Astrocyte (in vitro differentiated cells and primary cell): Measurements from ENCODE around the gene TTC21A.

DNA sequence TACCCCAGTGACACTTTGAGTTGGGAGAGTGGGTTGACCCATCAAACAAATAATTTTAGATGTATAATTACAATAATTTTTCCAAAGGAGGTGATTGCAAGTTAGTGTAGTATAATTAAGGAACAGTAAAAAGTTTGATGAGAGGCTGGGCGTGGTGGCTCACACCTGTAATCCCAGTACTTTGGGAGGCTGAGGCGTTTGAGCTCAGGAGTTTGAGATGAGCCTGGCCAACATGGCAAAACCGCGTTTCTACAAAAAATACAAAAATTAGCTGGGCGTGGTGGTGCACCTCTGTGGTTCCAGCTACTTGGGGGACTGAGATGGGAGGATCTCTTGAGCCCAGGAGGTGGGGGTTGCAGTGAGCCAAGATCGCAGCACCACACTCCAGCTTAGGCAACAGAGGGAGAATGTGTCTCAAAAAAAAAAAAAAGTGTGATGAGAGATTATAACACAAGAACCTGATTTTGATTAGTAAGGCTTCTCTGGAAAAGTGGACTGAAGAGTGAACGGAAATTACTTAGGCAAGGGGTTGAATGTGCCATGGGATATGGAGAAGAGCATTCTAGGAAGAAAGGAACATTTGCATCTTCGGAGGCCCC lies 2.1 kb downstream of the EXOG start:
- PRO-cap: no peak
- RRBS, 2 experiments: no CpG with 5 or more reads among the region's 8 CpGs

DNA sequence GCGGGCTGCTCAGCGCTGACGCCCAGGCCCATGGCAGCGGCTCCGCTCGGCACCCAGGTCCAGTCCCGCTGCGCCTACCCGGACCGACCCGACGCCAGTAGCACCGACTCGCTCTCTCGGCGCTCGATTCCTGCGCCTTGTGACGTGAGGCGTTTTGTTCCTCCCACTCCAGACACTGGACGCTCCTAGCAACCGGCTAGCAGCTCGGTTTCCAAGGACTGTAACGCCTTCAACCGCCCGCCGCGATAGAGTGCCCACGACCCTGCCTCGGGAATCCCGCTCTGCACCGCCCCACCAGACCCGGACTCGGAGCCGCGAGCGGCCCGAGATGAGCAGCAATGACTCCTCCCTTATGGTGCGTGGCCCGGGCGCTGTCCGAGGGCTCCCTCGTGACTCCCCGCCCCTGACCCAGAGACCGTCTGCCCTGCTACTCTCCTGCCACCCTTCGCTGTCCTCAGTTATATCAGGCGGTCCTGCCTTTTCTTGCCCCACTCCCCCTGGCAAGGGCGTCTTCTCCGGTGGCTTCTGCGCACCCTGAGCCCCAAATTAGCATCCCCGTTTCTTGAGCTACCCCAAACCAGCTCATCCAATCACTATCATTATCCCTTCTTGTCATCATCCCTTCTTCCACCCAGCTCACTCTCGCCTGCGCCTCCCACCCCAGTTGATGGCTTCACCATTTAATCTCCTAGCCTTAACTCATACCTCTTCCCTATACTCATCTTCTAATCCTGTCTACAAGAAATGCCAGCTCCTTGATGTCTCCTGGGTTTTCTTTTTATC lies at the start of gene TTC21A:
TSS of gene TTC21A (plus strand) at position 171 of the 783 bp plus-strand sequence.
- PRO-cap: bidirectional peak, plus-strand start at position 171 of the sequence, minus-strand start at position 91 of the sequence
- RRBS, 2 experiments: 1 to 2% methylated on average over 8 to 21 of the region's 53 CpGs

DNA sequence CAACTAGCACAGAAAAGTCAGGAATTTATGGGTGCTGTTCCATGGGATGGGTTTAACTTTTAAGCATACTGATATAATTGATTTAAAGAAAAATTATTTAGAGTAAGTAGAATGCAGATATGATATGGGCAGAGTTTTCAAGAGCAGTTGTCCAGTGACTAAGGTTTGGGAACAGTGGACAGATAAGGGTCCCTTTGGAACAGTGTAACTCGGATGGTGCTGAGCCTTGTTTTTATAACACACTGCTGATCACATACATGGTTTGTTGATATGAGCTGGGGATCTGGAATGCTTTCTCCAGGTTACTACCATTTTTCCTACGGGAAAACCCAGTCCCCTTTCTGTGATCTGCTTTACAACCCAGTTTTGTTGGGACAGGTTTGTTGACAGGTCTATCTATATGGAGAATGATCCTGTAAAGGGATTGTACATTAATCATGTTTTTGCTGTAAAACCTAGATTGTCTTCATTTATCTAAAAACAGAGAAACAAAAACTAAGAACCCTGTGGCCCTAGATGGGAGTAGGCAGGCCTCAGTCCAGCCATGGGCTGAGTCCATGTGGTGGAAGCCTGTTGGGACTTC lies 13.4 kb downstream of the CSRNP1 start:
- PRO-cap: no peak
- RRBS, 2 experiments: no CpG with 5 or more reads among the region's 2 CpGs

DNA sequence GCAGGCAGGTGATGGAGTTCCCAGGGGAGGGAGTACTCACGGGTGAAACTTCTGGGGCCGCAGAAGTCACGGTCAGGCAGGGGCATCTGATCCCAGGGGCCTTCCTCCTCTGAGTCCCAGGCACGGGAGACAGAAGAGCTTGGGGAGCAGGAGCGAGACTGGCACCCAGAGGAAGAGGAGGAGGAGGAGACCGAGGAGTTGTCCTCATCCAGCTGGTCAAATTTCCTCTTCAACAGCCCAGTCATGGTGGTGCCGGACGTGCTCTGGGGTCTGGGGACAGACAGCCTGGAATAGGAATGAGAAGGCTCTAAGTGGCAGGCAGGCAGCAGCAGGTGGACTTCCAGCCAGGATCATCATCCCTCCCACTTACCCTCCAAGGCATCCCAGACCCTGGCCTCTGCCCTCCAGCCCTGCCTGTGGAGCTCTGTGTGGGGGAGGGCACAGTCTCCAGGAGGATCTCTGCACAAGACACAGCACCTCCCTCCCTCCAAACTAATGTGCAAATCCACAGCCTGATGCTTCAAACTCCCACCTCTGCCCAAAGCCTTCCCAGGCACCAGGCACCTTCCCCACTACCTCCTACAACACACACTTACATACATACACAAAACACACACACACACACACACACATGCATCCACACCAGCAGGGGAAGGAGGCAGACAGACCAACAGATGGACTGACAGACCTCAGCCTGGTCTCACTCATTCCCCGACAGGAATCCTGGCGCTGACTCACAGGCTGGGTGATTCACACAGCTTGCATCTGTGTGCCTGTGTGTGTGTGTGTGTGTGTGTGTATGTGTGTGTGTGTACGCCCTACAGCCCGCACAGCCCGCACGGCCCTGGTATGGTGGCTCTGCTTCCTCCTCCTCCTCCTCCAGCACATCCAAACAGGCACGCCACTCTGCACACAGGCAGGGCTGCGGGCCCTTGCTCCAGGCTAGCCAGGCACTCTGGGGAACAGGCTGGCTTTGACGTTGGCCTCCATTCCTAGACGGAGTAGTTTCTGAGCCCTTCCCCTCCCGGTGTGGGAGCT lies 6.6 kb downstream of the CSRNP1 start:
- PRO-cap: bidirectional peak, plus-strand start at position 893 of the sequence, minus-strand start at position 682 of the sequence
- RRBS, 2 experiments: no CpG with 5 or more reads among the region's 19 CpGs

DNA sequence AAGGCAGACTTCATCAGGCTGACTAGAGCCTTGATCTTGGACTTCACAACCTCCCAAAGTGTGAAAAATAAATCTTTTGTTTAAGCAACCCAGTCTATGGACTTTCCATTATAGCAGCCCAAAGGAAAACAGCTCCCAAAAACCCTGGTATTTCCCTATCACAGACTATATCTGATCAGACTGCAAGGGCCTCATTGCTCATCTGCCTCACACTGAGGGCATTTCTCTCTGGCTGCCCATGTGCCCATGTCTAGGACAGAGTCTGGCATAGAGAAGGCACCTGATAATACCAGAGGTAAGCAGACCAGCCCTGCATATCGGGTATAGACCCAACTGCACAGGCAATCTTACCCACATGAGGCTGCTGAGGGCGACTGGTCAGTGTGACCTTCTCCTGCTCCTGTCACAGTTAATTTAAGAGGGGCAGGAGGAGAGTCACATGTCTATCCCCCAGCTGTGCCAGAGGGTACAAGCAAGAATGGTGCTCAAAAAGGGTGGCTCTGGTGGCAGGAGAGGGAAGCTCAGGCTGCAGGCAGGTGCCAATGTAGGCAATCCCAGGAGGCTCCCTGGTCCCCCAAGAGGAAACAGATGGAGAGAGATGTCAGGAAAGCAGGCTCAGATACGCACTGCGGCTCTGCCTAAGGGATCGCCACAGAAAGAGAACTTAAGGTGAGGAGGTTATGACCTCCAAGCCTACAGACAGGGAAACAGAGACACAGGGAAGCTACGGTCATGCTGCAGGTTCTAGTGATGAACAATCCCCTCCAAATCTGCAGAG lies 3.1 kb downstream of the CSRNP1 start:
- PRO-cap: no peak
- RRBS, 2 experiments: no CpG with 5 or more reads among the region's 6 CpGs

- PRO-cap: no peak
- RRBS, 2 experiments: no CpG with 5 or more reads among the region's 25 CpGs
These were observed 3.4 kb downstream of the XIRP1 start for GRCh38 chr3:39188770-39189527.

- PRO-cap: no peak
- RRBS, 2 experiments: no CpG with 5 or more reads among the region's 6 CpGs
These were observed 42.8 kb downstream of the CX3CR1 start for GRCh38 chr3:39237108-39237378.

DNA sequence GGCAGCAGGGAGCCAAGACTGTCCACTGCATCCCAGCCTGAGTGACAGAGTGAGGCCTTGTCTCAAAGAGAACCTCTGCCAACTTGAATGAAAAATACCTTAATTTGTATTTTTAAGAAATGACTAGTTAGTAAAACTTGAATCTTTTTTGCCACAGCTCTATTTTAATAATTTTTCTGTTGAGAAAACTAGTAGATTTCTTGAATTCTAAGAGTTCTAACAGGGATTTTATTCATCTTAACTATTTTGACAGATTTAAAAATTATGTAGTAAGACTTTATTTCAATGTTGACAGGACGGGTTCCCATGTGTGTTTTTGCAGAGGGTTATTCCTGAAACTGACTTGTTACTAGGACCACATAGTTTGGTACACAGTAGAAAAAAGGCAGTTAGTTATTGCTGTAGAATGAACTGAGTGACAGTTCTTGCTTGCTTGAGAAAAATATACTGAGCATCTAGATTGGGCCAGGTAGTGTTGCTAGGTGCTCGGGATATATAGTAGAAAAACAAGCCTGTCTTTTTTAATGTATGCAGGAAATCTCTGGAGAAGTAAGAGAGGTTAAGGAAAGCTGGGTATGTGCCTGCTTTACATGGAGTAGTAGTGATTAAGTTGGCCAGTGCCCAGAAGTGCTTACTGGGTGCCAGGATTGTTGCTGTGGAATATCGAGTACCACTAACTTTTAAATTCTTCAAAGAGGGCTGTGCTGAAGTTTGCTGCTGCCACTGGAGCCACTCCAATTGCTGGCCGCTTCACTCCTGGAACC lies 3.7 kb downstream of the RPSA start:
- PRO-cap: unidirectional peak, plus-strand start at position 465 of the sequence; unidirectional peak, plus-strand start at position 620 of the sequence
- RRBS, 2 experiments: no CpG with 5 or more reads among the region's 4 CpGs

- PRO-cap: no peak
- RRBS, 2 experiments: no CpG with 5 or more reads among the region's 3 CpGs
These were observed 165.9 kb downstream of the ZNF621 start for GRCh38 chr3:40690663-40691036.

DNA sequence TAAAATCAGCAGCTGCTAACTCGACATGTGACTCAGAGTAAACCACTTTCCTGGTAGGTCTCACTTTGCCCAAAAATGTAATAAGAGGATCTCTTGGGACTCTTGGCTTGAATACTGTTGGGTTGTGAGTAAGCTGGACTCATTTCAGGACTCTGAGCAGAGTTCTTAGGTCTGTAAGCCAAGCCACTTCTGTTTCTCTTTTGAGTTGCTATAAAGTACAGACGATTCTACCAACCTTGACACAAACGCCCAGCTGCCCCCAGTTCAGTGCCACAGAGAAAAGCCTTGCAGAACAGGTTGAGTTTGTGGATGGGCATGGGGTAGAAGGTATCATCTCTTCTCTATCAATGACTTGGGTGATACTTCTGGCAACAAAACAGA lies 241.2 kb downstream of the ZNF621 start:
- PRO-cap: no peak
- RRBS, 2 experiments: no CpG with 5 or more reads among the region's 3 CpGs

GRCh38 chr3:40800415-40800840 lies 275.7 kb downstream of the ZNF621 start:
- PRO-cap: bidirectional peak, plus-strand start at chr3:40800648, minus-strand start at chr3:40800511
- RRBS, 2 experiments: no CpG with 5 or more reads among the region's 4 CpGs

GRCh38 chr3:40892762-40893087 lies 306.6 kb upstream of the CTNNB1 start:
- PRO-cap: no peak
- RRBS, 2 experiments: no CpG with 5 or more reads among the region's 3 CpGs

- PRO-cap: no peak
- RRBS, 2 experiments: no CpG with 5 or more reads among the region's 15 CpGs
These were observed 81.8 kb upstream of the CTNNB1 start for GRCh38 chr3:41117376-41118101.

- PRO-cap: no peak
- RRBS, 2 experiments: 1 to 3% methylated on average over 18 to 32 of the region's 53 CpGs
These were observed 631 bp upstream of the CTNNB1 start for GRCh38 chr3:41198577-41199170.

- PRO-cap: no peak
- RRBS, 2 experiments: no CpG with 5 or more reads among the region's 3 CpGs
These were observed 24.7 kb downstream of the CTNNB1 start for GRCh38 chr3:41223941-41224524.

DNA sequence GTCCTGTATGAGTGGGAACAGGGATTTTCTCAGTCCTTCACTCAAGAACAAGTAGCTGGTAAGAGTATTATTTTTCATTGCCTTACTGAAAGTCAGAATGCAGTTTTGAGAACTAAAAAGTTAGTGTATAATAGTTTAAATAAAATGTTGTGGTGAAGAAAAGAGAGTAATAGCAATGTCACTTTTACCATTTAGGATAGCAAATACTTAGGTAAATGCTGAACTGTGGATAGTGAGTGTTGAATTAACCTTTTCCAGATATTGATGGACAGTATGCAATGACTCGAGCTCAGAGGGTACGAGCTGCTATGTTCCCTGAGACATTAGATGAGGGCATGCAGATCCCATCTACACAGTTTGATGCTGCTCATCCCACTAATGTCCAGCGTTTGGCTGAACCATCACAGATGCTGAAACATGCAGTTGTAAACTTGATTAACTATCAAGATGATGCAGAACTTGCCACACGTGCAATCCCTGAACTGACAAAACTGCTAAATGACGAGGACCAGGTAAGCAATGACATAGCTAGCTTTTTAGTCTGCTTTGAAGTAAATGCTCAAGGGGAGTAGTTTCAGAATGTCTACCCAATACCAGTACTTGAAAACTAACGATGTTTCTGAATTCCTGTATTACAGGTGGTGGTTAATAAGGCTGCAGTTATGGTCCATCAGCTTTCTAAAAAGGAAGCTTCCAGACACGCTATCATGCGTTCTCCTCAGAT lies 25.6 kb downstream of the CTNNB1 start:
- PRO-cap: no peak
- RRBS, 2 experiments: no CpG with 5 or more reads among the region's 8 CpGs

DNA sequence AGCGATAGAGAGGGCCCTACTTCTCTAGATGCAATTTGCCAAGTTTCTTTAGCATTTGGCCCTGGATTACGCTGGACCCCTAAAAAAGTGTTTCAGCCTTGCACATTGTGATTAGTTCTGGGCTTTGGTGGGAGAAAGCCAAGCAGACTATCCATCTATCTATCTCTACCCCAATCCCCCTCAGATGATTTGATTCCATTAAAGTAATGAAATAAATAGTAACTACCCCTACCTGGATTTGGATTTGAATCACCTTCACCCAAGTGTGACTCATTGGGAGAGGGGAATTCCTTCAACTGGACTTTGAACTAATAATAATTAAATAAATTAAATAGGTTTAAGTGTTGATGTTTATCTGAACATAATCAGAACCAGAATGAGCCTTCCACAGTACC lies 41.3 kb downstream of the CTNNB1 start:
- PRO-cap: no peak
- RRBS, 2 experiments: no CpG with 5 or more reads among the region's 2 CpGs

GRCh38 chr3:42020415-42021522 lies 58.9 kb upstream of the ULK4 start:
- PRO-cap: no peak
- RRBS, 2 experiments: no CpG with 5 or more reads among the region's 3 CpGs

DNA sequence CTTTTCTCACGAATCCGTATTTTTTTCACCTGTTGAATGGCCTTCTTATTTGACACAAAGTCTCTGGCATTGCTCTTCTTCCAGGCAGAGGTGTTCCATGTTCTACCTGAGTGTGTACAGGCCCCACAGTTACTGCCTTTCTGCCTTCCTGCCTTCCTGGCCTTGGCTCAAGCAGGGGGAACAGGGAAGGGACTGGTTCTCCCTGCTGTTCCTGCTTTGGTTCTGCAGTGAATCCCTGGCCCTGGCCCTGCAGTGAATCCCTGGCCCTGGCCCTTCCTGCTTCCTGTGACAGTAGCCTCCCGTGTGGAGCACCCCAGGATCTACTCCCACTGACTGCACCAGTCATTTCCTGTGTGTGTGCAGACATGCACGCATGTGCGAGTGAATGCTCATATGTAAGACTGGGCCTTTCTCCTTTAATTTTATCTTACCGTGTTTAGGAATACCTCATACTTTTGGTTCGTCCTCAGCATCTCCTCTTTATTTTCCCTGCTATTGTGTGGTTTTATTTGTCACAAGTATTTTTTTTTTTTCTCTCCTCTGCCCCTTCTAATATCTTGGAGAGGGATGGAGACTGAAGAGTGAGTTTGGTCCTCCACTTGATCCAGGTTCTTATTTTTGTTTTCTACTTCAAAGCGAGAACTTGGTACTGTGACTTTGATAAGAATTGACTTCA lies 32.2 kb downstream of the TRAK1 start:
- PRO-cap: no peak
- RRBS, 2 experiments: no CpG with 5 or more reads among the region's 8 CpGs

DNA sequence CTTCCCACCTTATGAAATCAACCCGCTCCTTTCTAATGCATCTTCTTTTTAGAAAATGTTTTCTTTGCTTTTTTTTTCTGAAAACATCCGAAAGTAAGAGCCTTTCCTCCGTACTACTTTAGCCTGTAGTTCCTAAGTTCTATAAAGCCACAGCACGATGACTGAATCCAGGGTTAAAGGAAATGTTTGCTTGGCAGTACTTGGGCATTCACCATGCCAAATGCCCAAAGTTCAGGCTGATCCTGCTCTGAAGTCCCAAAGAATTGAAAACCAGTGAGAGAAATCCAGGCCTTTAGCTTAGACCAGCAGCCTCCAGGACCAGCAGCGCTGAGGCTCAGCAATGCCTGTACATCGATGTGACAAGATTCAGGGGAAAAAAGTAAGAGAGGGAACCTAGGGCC lies 35.2 kb downstream of the CCK start:
- PRO-cap: no peak
- RRBS, 2 experiments: no CpG with 5 or more reads among the region's 6 CpGs